NB4 (cell line): ENCODE measurements around a stretch of chr19.

- RRBS, result 79% methylated on average over 3 of the region's 15 CpGs
These were observed 552 bp downstream of the ZNF528 start for GRCh38 chr19:52398123-52398678.

DNA sequence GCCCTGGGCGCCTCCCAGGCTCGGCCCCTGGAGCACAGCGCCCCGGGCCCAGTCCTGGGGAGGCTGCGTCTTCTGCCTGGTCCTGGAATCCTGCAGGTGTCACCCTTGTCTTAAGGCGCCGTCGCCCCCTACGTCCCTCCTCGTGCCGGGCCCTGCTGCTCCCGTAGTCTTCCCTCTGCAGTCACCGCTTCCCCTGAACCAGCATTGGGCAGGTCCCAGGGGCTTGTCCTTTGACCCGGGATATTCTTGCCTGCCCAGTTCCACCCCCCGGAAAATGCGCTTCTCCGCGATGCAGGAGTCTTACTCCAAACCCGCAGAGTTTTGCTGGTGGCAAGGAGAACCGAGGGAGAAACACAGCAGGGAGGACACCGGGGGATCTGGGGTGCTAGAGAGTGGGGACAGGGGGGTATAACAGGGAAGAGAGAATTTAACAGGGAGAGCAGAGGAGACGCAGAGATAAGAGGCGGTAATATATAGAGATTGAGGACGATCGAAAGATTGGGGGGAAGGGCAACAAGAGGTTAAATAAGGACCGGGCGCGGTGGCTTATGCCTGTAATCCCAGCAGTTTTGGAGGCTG, 34.2 kb upstream of the ZNF808 start:
- RRBS, result 87% methylated on average over 3 of the region's 28 CpGs

- RRBS, result no CpG with 5 or more reads among the region's 6 CpGs
These were observed 990 bp downstream of the ZNF701 start for GRCh38 chr19:52571072-52571482.

DNA sequence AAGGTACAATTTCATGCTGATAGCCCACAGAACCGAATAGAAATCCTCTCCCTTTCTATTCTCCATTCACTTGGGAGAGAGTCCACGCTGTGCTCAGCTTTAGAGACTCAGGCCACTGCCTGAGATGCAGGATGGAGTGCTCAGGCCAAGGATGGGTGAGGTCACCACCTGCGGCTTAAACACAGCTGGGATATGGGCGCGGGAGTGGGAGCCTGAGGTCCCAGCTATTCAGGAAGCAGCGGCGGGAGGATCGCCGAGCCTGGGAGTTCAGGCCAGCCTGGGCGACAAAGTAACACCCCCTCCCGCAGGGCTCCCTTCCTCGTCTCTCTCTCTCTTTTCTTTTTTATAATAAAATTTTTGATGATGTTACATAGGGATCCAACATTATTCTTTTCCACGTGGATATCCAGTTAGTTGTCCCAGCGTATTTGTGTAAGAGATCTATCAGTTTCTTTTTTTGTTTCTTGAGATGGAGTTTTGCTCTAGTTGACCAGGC, 51.6 kb downstream of the ENSG00000269825 start:
- RRBS, result no CpG with 5 or more reads among the region's 14 CpGs

GRCh38 chr19:52689568-52690205, 609 bp downstream of the ENSG00000269825 start:
- RRBS, result no CpG with 5 or more reads among the region's 30 CpGs

- RRBS, result 2% methylated on average over 5 of the region's 45 CpGs
These were observed 711 bp downstream of the ZNF611 start for GRCh38 chr19:52733751-52734914.

DNA sequence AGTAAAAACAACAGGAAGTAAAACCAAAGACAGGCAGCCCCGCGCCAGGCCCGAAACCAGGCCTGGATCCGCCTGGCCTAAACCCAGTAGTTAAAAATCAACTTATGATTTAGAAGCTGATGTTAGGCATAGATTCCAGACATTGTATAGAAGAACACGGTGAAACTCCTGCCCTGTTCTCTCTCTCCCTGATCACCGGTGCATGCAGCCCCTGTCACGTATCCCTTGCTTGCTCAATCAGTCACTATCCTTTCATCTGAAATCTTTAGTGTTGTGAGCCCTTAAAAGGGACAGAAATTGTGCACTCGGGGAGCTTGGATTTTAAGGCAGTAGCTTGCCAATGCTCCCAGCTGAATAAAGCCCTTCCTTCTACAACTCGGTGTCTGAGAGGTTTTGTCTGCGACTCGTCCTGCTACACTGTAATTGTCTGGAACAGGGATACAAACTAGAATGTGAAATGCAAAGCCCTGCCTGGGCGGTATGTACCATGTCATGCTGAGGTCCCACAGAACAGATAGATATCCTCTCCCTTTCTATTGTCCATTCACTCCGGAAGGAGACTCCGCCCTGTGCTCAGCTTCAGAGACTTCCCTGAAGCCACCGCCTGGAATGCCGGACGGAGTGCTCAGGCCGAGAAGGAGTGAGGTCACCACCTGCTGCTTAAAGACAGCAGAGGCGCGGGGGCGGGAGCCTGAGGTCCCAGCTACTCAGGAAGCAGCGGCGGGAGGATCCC, 652 bp upstream of the ZNF611 start:
- RRBS, result 99% methylated on average over 2 of the region's 23 CpGs

- RRBS, result 98% methylated on average over 7 of the region's 33 CpGs
These were observed 11.8 kb downstream of the ZNF28 start for GRCh38 chr19:52809575-52810107.

- RRBS, result no CpG with 5 or more reads among the region's 16 CpGs
These were observed 681 bp upstream of the ZNF320 start for GRCh38 chr19:52898053-52898578.

GRCh38 chr19:52938752-52939206, 15.6 kb upstream of the ZNF888 start:
- RRBS, result no CpG with 5 or more reads among the region's 5 CpGs

DNA sequence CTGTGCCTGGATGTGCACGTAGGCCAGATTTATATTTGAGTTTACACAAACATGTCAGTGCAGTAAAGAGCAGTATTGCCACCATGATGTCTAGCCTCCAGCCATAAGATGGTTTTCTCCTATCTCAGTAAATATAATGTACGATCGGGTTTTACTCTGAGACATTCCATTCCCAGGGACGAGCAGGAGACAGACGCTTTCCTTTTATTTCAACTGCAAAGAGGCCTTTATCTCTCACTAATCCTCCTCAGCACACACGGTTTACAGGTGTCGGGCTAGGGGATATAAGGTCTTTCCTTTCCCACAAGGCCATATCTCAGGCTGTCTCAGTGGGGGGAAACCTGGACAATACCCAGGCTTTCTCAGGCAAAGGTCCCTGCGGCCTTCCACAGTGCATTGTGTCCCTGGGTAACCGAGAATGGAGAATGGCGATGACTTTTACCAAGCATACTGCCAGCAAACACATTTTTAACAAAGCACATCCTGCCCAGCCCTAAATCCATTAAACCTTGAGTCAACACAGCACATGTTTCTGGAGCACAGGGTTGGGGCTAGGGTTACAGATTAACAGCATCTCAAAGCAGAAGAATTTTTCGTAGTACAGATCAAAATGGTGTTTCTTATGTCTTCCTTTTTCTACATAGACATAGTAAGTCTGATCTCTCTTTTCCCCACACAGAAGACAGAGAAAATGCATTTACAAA, 17.6 kb downstream of the ZNF816 start:
- RRBS, result no CpG with 5 or more reads among the region's 11 CpGs

GRCh38 chr19:53084806-53085487, 18.3 kb downstream of the ZNF160 start:
- RRBS, result no CpG with 5 or more reads among the region's 4 CpGs

DNA sequence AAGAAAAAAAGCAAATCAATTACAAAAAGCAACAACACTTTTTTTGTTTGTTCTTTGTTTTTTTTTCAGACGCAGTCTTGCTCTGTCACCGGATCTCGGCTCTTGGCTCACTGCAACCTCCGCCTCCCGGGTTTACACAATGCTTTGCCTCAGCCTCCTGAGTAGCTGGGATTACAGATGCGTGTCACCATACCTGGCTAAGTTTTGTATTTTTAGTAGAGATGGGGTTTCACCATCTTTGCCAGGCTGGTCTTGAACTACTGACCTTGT, 2.2 kb downstream of the ZNF415 start:
- RRBS, result no CpG with 5 or more reads among the region's 6 CpGs

DNA sequence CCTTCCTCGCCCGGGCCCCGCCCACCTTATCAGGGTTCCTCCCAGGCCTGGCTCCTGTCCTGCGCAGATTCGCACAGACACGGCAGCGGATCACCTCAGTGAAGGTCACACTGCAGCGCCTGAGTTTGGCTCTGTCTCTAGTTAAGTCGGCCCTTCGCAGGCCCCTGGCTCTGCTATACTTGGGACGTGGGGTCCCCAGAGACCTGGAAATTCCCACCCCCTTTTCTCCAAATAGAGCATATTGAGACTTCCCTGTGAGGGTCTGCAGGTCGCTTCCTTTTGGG, 7.2 kb upstream of the ZNF525 start:
- RRBS, result 96% methylated on average over 2 of the region's 12 CpGs

- RRBS, result no CpG with 5 or more reads among the region's 13 CpGs
These were observed 10.1 kb downstream of the ZNF761 start for GRCh38 chr19:53441606-53442632.

GRCh38 chr19:53538894-53539279, 942 bp downstream of the ZNF331 start:
- RRBS, result no CpG with 5 or more reads among the region's 15 CpGs

DNA sequence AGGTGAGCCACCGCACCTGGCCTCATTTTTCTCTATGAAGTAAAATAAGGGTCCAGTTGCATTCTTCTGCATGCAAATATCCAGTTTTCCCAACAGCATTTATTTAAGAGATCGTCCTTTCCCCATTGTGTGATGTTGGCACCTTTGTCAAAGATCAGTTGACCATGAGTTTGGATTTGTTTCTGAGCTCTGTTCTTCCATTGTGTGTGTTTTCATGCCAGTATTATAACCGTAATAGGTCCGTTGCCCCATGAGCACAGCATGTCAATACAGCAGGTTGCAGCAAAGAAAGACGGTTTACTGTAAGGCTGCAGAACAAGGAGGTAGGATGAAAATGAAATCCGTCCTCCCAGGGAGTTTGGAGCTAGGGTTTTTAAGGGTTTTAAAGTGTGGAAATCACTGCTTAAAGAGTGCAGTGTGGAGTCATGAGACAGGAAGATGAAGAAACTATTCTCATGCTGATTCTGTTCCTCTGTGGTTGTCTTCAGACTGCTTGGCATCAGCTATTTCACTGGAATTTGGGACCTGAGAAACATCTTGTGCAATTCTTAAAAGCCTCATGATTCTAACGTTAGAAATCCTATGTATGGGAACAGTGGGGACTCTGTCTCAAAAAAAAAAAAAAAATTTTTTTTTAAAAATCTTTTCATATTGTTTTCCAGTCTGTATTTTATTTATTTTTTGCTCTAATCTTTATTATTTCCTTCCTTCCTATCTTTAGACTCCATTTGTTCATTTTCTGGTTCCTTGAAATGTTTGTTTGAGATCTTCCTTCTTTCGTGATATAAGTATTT, 11.3 kb downstream of the ZNF331 start:
- RRBS, result no CpG with 5 or more reads among the region's 8 CpGs

GRCh38 chr19:53557583-53557782, 19.5 kb downstream of the ZNF331 start:
- RRBS, result no CpG with 5 or more reads among the region's 5 CpGs

DNA sequence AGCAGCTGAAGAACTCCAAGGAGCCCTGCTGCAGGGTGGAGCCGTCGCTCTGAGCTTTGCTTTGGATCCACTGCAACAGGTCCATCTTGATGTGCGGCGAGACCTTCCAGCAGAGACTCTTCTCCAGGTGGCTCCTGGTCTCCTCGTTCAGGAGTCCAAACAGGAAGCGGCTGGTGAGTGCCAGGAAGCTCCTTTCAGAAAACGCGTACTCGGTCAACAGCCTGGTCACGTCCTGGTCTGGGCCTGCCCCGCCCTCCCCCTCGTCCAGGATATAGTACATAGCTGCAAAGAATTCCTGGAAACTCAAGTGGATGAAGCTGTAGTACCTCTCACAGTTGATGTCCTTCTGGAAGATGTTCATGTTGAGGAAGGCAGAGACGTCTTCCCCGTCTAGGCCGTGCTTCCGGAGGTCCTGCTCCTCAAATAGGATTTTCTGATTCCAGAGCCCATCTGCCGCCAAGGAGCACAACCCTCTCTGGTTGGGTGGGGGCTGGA, 14.3 kb downstream of the NLRP12 start:
- RRBS, result 100% methylated on average over 1 of the region's 17 CpGs

DNA sequence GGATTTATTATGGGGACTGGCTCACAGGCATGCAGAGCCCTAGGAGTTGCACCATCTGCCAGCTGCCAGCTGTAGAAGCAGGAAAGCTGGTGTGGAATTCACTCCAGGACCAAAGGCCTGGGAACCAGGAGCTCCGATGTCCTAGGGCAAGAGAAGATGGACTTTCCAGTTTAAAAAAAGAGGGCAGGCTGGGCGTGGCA, 6.6 kb upstream of the NLRP12 start:
- RRBS, result no CpG with 5 or more reads among the region's 2 CpGs